ENCODE results near the genes H2AC25 and CCSAP.

DNA sequence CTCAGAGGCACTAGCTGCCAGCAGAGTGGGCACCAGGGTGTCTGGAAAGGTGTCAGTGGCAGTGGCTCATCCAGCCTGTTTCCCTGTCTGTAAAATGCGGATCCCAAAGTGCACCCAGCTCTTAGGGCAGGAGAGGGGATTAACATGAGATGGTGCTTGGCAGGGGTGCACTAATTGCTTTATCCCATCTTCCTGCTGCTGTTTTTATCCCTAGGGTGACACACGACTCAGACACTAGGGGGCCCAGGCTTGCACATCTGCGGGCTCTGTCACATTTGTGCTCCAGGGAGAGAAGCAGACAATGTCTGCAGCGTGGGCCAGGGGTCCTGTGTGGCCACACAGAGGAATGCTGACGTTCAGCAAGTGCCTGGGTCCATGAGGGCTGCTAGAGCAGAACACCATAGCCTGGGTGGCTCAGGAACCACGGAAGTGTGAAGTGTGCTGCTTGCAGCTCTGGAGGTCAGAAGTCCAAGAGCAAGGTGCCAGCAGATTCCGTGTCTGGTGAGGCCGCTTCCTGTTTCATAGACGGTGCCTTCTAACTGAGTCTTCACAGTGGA is 19.4 kb downstream of the OBSCN start:
- PRO-cap = no peak

DNA sequence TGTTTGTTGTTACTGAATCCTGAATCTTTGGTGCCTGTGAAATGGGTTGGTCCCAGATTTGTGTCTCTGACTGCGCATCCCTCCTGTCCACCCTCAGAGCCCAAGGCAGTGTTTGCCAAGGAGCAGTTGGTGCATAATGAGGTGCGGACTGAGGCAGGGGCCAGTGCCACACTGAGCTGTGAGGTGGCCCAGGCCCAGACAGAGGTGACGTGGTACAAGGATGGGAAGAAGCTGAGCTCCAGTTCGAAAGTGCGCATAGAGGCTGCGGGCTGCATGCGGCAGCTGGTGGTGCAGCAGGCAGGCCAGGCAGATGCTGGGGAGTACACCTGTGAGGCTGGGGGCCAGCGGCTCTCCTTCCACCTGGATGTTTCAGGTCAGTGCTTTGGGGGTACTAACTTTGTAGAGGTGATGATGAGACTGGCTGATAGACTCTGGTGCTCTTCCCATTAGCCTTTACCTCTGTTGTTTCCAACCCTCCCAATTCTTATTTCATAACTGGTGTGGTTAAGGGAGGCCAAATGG is 38.6 kb downstream of the OBSCN start:
- PRO-cap = no peak

GRCh38 chr1:228275220-228275714 is 67.4 kb downstream of the OBSCN start:
- PRO-cap = no peak

DNA sequence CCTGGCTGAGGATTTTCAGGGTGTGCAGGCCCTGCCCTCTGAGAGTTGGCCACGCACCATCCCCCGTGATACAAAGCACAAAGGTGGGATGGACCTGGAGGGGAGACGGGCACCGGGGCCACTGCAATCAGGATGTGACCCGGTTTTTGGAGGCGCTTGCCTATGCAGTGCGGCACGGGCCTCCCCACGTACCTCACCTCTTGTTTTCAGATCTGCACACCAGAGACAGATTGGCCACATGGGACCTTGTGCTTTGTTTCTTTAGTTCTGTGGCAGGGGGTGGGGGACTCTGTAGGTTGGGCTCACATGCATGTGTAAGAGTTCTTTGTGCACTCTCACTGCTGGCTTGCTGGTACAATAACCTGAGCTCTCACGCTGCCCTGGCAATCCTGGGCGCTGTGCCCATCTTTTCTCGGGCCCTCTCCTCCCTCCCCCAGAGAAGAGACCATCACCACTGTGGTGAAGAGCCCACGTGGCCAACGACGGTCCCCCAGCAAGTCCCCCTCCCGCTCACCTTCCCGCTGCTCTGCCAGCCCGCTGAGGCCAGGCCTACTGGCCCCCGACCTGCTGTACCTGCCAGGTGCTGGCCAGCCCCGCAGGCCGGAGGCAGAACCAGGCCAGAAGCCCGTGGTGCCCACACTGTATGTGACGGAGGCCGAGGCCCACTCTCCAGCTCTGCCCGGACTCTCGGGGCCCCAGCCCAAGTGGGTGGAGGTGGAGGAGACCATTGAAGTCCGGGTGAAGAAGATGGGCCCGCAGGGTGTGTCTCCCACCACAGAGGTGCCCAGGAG is 47.3 kb downstream of the TRIM11 start:
- PRO-cap = no peak

- PRO-cap = no peak
Measured at GRCh38 chr1:228370098-228370476, 36.5 kb downstream of the TRIM11 start.

DNA sequence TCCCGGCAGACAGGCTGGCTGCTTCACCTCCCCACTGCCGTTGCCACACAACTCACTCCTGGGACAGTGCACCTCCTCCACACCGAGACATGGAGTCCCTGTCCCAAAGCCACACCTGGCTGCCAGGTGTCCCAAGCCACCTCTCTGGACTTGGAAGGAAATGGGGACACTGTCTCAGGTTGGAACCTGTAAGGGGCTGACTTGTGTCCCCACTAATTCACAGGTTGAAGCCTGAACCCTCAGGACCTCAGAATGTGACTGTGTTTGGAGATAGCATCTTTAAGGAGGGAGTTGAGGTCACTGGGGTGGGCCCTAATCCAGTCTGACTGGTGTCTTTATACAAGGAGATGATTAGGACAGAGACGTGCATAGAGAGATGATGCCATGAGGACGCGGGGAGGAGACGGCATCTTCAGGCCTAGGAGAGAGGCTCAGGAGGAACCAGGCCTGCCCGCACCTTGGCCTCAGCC is 3.7 kb upstream of the TRIM11 start:
- PRO-cap = no peak

GRCh38 chr1:228428975-228429174 is 3.7 kb upstream of the H3-4 start:
- PRO-cap = no peak

GRCh38 chr1:228456970-228458237 is at the start of gene H2AC25:
Gene H2AC25, minus strand, starts transcription at chr1:228457873.
- PRO-cap = bidirectional peak, plus-strand start at chr1:228458103, minus-strand start at chr1:228457873

- PRO-cap = no peak
Measured at GRCh38 chr1:228464560-228464779, 6.6 kb downstream of the H2BC26 start.

DNA sequence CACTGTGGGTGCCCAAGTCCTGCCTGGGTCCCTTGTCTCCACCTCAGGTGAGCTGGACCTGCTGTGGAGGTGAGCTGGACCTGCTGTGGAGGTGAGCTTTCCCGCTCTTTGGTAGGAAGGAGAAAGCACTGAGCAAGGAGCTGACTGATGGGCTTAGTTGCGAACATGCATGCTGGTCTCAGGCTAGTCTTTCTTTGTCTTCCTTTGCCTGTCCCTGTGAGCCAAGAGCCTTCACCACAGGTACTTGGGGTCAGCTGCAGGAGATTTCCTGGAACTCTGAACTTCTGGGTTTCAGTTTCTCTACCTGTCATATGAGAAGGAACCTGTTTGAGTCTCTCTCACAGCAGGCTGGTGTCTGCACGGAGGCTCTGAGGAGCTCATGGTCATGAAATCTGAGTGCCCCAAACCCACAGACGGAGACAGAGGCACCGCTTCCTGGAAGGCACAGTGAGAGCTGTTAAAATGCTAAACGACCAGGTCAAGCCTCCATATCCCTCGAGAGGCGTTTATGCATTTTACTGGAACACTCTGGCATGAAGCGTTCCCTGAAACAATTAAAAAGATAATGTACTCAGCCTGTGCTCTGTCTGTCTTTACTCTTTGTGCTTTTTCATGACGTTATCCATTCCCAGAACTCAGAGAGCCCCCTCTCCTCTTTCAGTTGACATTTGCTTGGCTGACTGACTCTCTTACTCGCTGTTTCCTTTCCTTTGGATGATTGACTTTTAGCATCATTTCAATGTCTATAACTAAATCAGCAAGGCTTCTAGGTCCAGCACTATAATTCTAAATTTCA is 69.6 kb downstream of the RHOU start:
- PRO-cap = no peak

GRCh38 chr1:228810055-228810774 is 74.9 kb downstream of the RHOU start:
- PRO-cap = no peak

- PRO-cap = no peak
Measured at GRCh38 chr1:228905607-228906134, 170.4 kb downstream of the RHOU start.

DNA sequence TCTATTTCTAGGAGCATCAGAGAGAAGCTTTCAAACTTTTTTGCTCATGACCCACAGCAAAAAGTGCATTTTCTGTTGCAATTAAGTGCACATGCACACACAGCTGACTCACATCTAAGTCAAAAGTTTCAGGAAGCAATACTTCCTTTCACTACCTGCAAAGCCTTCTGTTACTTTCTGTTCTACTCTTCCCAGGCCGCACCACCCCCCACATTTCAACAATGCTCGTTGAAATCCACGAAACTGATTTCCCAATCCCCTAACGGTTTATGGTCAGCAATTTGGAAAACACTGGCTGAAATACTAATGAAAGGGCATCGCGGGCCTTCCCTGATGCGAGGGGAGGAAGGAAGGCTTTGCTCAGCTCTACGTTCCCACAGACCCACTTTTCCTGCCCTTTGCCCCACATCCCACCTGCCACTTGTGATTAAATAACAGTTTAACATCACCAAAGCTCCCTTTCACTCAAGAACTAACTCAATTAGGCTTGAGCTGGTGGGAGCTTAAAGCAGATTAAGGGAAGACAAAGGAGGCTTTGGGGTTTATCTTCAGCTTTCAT is 243.3 kb upstream of the RAB4A start:
- PRO-cap = no peak

DNA sequence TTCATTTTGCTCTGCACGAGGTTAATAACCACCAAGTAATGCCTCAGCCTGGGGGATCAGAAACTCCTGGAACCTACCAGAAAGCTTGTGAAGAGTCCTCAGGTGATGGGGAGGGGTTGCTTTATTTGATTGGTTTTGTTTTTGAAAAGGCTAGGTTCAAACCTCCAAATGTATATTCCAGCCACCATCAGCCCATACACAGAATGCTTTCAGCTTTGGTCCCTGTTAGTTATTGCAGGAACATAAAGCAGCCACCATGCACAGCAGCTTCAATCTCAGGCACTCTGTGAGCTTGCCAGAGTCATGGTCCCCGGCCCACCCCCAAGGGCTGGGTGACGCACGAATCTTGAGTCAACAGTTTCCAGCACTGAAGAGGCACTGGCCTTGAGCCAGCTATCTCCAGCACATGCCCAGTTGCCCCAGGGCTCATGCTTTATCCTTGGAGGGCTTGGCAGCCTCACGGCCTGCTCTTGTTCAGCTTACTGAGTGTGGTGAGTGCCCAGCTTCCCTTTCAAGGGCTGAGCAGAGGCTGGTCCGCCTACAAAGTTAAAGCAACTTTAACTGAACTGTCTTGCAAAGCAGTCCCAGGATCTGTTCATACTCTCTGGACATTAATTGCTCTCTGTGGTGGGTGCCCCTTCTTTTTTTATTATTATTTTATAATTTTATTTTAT is 200.8 kb upstream of the RAB4A start:
- PRO-cap = no peak

DNA sequence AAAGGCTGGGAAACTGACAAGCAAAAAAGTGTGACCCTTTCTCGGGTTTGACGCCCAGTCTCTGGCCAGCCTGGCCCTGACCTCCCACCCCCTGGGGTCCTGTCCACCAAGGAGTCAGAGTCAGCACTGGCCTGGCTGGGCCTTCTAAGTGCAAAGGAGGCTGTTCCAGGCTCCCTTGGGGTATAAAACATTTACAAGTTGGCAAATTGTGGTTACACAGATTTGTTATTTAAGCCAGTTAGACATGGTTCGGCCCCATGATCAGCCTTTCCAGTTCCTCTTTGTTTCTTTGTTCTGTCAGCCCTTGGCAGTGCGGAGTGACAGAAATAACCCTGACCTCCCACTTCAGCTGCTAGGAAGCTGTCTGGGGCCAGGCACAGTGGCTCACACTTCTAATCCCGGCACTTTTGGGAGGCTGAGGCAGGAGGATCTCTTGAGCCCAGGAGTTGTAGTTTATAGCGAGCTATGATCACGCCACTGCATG is 161.5 kb upstream of the RAB4A start:
- PRO-cap = no peak

GRCh38 chr1:229129818-229130780 is 140.8 kb upstream of the RAB4A start:
- PRO-cap = no peak

DNA sequence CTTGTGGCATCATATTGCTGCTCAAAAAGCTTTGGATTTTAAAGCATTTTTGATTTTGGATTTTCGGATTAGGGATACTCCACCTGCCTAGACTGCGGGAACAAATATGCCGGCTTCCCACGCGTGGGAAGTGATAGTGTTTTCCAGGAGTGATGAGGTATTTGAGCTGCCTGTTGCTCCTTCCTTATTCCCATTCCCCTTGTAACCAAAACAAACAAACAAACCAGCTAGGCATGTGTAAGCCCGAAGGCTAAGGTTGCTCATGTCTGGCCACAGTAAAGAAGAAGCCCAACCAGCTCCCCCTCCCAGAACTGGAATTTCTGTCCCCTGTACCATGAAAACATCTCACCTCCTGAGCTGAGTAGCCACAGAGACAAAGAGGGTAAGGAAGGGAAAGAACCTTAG is 41.9 kb upstream of the RAB4A start:
- PRO-cap = no peak

GRCh38 chr1:229325669-229326267 is 17.1 kb downstream of the CCSAP start:
- PRO-cap = no peak

GRCh38 chr1:229341320-229341781 is 1.5 kb downstream of the CCSAP start:
- PRO-cap = no peak

DNA sequence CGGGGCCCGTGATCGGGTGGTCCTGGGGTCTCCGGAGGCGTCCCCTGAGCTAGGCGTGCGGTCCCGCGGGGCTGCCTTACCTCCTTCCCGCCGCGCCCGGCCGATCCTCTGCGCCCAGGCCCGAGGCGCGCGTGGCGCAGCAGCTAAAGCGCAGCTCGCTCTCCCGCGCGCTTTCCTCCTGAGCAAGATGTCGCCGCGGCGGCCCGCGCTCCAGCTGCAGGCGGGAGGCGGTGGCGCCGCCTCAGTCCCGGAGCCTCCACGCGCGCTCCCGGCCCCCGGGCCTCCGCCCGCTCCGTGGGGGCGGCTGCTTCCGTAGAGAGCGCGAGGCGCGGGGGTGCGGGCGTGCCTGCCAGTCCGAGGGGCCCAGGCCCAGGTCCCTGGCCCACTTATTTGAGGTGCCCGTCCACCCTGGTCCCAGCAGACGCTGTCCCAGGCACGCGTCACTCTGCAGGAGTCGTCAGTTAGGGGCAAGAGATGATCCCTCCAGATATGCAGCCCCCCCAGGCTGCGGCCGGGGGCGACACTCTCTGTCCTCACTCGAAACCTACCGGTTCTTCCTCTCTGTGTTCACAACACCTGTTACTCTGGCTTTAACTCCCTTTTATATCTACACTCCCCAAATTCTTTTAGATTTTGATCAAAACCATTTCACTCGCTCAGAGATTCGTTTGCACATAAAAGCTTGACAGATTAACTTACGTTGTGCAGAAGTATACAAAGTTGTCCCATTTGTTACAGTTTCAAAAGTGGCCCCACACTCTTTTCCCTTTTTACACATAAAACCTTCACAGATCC is at the start of gene CCSAP:
CCSAP (minus strand) TSS at position 216 of the 795 bp plus-strand sequence.
- PRO-cap = bidirectional peak, plus-strand start at position 315 of the sequence, minus-strand start at position 216 of the sequence